ENCODE measurements around a stretch of chr10.

GRCh38 chr10:1938113-1938840 lies 201.0 kb upstream of the ADARB2 start:
- PRO-cap, result no peak
- RAMPAGE, long total RNA, result no peak

GRCh38 chr10:2371743-2372275 lies 634.5 kb upstream of the ADARB2 start:
- PRO-cap, result no peak
- RAMPAGE, long total RNA, result no peak

DNA sequence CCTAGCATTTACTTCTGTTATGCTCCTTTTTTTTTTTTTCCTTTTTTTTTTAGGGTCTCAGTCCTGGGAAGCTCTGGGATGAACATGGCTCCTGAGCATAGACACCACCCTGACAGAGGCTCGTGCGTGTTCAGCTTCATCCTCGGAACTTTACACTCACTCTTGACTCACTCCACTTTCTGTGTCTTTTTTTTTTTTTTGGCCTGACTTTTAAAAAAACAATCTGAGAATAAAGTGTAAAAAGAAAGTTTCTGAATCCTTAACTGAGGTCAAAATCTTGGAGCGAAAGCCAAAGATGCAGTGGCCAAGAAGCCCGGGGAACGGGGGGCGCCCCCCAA lies 19.2 kb upstream of the PFKP start:
- PRO-cap, result unidirectional peak, minus-strand start at position 152 of the sequence
- RAMPAGE, long total RNA, result no peak

DNA sequence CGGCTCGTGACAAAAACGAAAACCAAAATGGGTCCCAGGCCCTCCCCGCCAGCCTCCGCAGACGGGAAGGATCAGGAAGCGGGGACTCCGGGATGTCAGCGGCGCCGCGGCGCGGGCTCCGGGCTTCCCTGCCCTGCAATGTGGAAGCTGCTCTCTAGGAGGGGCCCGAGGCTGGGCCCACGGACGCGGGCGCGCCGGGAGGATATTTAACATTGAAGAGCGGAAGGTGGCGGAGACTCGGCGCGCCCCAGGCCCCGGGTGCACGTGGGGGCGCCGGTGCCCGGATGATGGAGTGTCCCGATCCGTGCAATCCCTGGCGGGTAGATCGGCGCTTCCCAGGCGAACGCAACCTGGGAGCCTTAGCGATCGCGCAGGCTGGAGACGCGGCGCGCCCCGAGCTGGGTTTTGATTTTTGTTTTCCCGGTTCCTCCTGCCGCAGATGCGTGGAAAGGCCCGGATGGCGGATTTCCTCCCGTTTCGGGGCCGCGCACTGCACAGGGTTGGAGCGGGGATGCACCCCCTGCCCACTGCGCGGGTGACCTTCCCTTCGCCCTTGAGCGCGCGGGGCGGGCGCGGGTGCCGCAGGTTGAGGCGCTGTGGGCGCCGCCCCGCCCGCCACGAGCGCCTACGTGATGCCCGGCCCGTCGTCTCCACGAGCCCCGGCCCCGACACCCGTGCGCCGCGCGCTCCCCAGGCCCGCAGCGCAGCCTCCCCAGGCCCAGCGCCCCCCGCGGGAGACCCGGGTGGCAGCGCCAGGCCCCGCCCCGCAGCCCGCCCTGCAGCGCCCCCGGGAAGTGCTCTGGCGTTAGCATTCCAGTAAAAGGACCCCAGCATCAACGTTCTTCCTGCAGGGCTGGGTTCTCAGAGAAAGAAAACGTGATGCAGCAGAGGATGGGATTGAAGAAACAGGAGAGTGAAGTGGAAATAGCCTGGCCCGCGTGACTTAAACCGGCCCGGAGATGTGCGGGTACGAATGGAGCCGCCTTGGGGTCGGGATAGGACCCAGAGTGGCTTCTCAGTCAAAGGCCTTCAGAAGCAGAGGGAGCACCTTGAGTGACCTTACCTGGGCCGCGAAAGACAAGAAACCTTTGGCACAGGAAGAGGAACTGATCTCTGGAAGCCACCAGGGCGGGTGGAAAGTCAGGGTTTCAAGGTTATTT lies 1.5 kb downstream of the PFKP start:
- PRO-cap, result bidirectional peak, plus-strand start at position 212 of the sequence, minus-strand start at position 142 of the sequence; bidirectional peak, plus-strand start at position 647 of the sequence, minus-strand start at position 561 of the sequence
- RAMPAGE, long total RNA, result no peak

GRCh38 chr10:3137136-3137760 lies 35.3 kb downstream of the PITRM1 start:
- PRO-cap, result no peak
- RAMPAGE, long total RNA, result no peak

DNA sequence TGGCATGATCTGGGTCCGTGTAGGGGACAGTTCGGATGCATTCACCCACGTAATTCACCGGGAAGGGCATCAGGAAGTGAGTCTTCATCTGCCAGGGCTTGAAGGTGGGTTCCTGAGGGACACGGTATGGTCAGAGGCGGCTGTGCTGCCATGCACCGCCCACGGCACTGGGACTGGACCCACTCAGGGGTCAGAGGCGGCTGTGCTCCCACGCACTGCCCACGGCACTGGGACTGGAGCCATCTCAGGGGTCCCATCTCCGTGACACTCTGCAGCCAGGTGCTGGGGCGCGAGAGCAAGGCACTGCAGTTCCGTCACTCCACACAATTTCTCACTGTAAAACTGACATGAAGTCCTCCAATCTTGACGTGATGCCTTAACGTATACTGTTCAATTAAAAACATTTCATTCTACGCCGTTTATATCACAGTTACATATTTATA lies 29.2 kb downstream of the PITRM1 start:
- PRO-cap, result no peak
- RAMPAGE, long total RNA, result no peak

GRCh38 chr10:3423300-3423836 lies 250.8 kb upstream of the PITRM1 start:
- PRO-cap, result no peak
- RAMPAGE, long total RNA, result no peak

DNA sequence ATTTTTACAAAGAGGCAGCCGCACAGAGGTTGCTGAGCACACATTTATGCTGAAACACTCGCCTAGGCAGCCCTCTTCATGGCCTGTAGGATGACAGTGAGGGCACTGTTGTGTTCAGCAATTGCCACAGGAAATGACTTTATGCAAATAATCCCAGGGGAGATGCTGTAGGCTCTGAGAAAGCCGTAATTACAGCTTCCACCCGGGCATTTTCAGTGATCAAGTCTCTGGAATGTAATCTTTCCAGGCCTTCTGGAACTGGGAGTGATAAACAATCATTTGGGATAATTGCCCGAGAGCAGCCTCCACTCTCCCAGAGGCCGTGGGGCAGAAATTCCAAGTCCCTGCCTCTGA lies 300.5 kb downstream of the KLF6 start:
- PRO-cap, result no peak
- RAMPAGE, long total RNA, result no peak

- PRO-cap, result no peak
- RAMPAGE, long total RNA, result no peak
Observed at GRCh38 chr10:3556079-3556580, 228.9 kb downstream of the KLF6 start.

- PRO-cap, result no peak
- RAMPAGE, long total RNA, result no peak
Observed at GRCh38 chr10:3667998-3669115, 116.7 kb downstream of the KLF6 start.

GRCh38 chr10:3755461-3756134 lies 29.4 kb downstream of the KLF6 start:
- PRO-cap, result no peak
- RAMPAGE, long total RNA, result no peak

DNA sequence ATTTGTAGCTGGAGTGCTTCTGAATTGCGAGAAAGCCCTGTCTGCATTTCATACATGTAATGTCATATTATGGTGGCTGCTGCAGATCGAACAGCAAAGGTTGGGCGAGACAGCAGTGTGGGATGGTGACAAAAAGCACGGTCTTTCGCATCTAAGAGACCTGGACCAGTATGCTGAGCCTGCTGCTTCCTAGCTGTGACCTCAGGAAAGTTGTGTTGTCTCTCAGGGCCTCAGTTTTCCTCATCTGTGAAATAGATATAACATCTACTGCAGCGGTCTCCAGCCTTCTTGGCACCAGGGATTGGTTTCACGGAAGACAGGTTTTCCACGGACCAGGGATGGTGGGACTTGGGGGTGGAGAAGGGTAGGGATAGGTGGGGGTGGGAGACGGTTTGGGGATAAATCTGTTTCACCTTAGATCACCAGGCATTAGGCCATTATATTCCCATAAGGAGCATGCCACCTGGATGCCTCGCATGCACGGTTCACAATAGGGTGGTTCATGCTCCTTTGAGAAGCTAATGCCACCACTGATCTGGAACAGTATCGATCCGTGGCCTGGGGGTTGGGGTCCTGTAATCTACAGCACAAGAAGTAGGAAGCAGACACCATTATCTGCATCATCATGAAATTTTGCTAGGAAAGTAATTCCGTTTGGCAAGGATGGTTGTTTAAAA lies 10.9 kb downstream of the KLF6 start:
- PRO-cap, result no peak
- RAMPAGE, long total RNA, result no peak

GRCh38 chr10:3782765-3783046 lies 2.3 kb downstream of the KLF6 start:
- PRO-cap, result unidirectional peak, minus-strand start at chr10:3782797; bidirectional peak, plus-strand start at chr10:3783173, minus-strand start at chr10:3783020
- RAMPAGE, long total RNA, result no peak

DNA sequence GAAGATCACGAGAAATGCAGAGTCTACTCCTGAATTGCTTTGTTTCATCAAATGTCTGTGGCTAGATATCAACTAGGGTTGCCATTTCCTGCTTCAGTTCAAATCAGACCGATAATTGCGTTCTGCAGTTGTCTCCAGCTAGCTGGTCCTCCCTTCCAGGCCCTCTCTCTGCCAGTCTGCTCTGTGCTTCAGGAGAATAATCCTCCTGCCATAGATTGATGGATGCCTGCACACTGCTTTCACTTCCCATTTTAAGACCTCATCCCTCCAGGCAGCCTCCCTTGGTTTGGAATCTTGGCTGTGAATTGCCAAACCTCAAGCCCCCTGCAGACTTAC lies 22.1 kb upstream of the KLF6 start:
- PRO-cap, result no peak
- RAMPAGE, long total RNA, result no peak

GRCh38 chr10:3866401-3866785 lies 81.4 kb upstream of the KLF6 start:
- PRO-cap, result no peak
- RAMPAGE, long total RNA, result no peak

DNA sequence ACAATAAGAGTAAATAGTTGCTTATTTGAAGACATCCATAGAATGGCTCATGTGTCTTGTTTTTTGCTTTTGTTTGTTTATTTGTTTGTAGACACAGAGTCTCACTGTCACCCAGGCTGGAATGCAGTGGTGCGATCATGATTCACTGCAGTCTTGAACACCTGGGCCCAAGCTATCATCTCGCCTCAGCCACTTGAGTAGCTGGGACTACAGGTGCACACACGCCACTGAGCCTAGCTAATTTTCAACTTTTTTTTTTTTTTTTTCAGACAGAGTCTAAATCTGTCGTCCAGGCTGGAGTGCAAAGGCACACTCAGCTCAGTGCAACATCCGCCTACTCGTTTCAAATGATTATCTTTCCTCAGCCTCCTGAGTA lies 83.2 kb upstream of the KLF6 start:
- PRO-cap, result no peak
- RAMPAGE, long total RNA, result no peak

GRCh38 chr10:3969970-3970356 lies 185.0 kb upstream of the KLF6 start:
- PRO-cap, result no peak
- RAMPAGE, long total RNA, result no peak

GRCh38 chr10:4034721-4035764 lies 250.0 kb upstream of the KLF6 start:
- PRO-cap, result no peak
- RAMPAGE, long total RNA, result no peak

DNA sequence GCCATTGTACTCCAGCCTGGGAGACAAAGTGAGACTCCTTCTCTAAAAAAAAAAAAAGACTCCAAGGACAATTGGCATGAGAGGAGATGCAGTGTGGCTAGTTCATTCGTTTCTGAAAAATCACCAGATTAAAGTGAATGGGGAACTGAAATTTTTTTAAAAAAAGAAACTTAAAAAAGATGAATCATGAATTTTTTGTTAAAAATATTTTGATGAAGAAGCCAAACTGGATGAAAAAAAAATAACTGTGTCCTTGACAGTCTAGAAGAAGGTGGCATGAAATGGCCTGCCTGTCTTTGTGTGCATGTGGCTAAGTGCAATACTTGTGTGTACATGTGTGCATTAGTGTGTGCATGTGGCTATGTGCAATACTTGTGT lies 391.6 kb upstream of the KLF6 start:
- PRO-cap, result no peak
- RAMPAGE, long total RNA, result no peak

GRCh38 chr10:4246719-4247531 lies 461.9 kb upstream of the KLF6 start:
- PRO-cap, result no peak
- RAMPAGE, long total RNA, result no peak

Data from urinary bladder (tissue), 3 donors.